Right cardiac atrium (tissue), 1 donor: Measurements from ENCODE around the genes TMEM244 and AKAP7.

GRCh38 chr6:128499376-128499938, 20.9 kb downstream of the PTPRK start:
- PRO-cap: no peak

DNA sequence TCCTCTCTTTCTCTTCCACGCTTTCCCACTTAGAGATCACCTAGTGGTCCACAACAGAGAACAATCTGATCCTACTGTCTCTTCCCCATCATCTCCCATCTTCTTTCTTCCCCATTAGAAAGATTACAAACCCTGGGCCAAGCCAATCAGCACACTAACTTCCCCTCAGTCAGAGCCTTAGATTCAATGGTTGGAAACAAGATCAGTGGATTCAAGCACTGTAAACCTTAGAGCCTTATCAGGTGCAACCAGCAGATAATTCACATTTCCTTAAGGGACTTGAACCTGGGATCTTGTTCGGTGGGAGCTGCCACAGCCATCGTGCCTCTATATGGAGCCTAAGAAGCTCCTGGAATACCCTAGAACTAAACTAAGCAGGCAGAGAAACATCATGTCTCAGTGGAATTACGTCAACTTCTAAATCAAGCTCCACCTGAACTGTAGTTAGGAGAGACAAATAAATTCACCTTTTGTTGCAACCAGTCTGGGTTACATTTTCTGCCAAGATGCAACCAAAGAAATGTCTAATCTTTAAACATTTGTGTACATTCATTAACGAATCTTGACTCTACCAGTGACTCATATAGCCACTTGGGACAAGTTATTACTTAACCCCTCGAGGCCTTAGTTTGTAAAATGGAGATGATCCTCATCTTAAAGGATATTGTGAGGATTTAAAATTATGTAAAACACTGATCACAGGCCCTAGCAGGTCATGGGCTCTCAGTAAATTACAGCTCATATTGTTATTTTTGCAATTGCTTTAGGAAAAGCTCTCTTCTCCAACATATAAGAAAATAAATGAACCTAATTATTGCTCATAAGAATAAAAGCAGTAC, 9.0 kb downstream of the PTPRK start:
- PRO-cap: no peak

GRCh38 chr6:128516522-128516951, 3.9 kb downstream of the PTPRK start:
- PRO-cap: no peak

GRCh38 chr6:128888194-128888733, 5.3 kb downstream of the LAMA2 start:
- PRO-cap: no peak

- PRO-cap: no peak
Observed at GRCh38 chr6:128947416-128948241, 64.7 kb downstream of the LAMA2 start.

DNA sequence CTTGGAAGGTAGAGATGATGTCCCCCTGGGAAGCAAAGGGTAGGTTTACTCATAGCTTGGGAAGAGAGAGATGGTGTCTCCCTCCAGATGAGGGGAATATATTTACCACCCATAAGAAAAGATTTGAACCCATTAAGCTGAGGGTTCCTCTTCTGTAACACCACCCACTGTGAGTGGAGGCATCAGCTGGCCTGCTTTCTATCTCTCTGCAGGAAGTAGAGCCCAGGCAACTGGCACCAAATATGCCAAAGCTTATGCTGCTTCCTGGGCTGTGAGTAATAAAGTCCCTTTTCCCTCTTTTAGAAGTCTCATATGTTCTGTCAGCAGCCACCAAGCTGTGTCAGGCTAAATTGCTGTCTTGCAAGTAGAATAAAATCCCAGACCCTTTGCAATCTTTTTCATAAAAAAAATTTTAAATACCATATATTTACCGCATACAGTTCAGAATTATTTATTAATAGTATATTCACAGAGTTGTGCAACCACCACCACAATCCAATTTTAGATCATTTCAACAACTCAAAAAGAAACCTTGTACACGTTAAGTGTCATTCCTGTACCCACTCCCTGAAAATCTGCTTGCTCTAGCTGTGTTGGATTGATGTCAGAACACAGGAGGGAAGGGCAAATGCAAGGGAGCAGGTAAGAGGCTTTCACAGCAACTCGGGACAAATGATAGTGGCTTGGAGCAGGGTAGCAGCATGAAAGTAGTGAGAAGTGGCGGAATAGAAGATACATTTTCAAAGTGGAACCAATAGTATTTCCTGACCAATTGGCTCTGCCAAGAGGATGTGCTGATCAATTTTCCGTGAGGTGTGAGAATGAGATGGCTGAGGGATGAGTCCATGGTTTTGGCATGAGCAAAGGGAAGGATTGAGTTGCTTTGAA, 241.6 kb downstream of the LAMA2 start:
- PRO-cap: no peak

- PRO-cap: no peak
Observed at GRCh38 chr6:129860653-129861624, at the start of gene TMEM244. TMEM244 (minus strand) TSS chr6:129861315.

DNA sequence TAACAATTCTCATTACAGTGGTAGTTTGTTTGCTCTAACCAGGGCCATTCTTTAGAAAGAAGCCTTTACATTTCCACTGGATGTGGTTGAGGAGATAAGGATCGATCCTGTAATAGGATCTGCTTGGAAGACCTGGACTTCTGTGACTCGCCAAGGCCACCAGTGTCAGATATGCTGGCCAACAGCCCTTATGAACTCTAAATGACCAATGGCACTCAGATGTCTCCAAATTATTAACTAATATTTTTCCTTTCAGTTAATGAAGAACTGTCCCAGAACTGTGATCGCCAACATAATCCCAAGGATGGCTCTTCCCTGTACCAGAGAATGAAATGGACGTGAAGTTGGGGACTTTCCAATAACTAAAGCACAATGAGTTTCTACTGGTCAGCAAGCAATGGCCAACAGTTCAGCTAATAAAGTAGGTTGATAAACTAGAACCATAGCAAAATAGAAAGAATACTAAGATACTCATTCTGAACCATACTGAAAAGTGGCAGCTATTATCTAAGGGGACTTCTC, 7.5 kb downstream of the SMLR1 start:
- PRO-cap: no peak

DNA sequence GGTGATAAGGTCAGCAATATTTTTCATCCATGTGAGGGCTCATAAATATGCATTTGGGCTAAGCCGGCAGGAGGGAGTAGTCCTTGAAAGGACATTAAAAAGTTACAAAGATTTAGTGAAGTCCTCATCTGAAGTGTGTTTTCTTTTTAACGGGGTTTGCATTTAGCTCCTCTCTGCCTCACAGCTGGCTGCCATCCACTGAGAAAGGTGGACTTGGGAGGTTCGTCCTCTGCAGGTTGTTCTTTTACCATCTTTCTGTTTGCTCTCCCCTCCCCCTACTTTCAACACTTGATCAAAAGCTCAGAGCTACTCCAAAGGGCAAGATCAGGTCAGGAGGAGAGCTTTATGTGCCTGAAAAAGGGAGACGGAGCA, 26.2 kb downstream of the SMLR1 start:
- PRO-cap: no peak

DNA sequence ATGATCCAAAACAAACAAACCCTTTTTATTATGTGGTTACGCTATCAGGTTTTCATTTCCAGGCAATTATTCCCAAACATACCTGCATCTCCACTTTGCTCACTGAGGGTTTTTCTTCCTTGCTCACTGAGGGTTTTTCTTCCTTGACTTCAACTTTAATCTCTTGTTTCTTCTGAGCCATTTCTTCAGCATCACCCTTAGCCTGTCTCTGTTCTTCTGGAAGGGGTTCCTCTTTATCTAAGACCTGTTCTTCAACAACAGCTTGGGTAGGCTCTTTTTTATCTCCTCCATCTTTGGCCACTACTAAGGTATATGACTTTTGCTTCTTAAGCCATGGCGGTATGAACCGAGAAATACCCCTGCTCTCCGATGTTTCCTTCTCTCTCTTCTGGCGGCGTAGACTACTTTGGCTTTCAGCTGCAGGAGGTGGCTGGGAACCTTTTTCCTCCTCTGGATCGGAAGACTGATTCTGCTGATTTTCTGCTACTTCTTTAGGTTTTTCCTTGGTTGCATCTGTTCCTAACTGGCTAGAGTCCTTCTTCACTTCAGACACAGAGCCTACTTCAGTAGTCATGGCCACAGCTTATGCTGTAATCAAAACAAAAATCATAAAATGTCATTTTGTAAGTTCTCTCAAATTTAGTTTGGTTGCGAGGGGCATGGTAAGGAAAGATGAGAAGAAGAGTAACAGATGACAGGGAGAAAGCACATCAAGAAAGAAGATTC, 107.0 kb downstream of the EPB41L2 start:
- PRO-cap: no peak

- PRO-cap: no peak
Observed at GRCh38 chr6:131023892-131024303, 39.1 kb downstream of the EPB41L2 start.

DNA sequence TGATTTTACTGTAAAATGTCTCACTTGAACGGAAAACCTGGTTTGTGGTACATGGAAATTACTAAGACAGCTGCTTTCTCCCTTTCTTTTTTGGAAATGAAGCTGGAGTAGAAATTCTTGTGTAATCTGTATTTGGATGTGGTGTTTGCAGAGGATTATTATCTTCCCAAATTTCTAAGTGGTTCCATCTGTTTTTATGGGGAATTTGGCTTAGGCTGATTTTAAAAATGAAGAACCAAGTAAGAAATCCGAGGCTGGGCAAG, 20.3 kb downstream of the EPB41L2 start:
- PRO-cap: no peak

DNA sequence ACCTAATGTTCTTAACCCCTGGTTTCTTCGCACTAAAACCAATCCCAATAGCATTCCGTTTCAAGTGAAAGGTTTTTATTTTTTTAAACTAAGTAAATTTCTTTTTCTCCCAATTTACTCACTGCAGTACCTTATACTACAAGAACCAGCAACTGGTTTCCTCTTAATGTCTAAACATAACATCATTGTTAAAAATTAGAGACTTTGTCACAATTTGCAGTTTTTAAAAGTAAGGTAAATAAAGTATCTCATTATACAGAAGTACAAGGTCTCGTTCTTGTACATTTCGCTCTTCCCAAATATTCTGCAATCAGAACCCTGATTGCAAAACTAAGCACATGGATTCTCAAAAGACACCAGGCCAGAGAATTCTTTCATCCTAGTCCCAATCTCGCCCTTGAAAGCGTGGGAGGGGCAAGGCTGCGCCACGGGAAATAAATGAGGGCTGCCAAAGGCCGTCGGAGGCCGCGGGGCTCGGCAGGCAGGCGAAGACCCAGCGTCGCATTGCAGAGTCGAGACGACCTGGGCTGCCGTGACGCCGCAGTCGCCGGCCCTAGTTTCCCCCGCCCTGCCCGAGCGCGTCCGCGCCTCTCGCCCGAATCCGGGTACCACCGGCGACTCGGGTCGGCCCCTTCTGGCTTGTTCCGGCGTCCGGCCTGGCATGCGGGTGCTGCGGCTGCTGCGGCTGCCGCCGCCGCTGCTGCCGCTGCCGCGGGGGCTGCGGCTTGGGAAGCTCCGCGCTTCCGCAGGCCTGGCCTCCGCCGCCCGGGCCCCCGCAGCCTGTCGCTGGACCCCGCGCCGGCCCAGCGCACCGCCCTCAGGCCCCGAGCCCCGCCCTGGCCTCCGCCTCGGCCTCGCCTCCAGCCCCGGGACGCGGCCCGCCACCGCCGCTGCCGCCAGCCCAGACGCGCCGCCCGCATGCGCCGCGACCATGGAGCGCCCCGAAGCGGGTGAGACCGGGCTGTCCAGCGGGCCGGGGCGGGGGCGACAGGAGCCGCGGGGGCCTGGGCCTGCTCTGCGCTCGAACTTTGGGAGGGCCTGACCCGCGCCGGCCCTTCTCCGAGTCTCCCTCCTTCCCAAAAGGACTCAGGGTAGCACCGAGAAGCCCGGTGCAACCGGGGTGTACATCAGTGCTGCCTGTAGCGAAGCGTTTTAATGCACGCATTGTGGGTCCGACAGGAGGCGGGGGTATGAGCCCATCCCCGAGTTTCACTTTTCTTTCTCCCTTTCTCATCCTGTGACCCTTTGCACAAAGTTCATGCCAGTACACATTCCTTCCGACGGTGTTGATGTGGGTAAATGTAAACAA, at the start of gene AKAP7:
AKAP7 (plus strand) TSS at position 635 of the 1,309 bp plus-strand sequence.
- PRO-cap: bidirectional peak, plus-strand start at position 464 of the sequence, minus-strand start at position 524 of the sequence; bidirectional peak, plus-strand start at position 642 of the sequence, minus-strand start at position 727 of the sequence

DNA sequence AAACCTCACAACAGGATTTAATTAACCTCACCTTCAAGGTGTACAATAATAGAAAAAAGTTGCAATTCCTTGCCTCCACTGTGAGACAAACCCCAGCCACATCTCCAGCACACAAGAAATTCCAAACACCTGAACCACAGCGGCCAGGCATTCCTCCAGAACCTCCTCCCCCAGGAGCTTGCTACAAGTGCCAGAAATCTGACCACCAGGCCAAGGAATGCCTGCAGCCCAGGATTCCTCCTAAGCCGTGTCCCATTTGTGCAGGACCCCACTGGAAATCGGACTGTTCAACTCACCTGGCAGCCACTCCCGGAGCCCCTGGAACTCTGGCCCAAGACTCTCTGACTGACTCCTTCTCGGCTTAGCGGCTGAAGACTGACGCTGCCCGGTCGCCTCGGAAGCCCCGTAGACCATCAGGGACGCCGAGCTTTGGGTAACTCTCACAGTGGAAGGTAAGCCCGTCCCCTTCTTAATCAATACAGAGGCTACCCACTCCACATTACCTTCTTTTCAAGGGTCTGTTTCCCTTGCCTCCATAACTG, 190.3 kb downstream of the AKAP7 start:
- PRO-cap: no peak

DNA sequence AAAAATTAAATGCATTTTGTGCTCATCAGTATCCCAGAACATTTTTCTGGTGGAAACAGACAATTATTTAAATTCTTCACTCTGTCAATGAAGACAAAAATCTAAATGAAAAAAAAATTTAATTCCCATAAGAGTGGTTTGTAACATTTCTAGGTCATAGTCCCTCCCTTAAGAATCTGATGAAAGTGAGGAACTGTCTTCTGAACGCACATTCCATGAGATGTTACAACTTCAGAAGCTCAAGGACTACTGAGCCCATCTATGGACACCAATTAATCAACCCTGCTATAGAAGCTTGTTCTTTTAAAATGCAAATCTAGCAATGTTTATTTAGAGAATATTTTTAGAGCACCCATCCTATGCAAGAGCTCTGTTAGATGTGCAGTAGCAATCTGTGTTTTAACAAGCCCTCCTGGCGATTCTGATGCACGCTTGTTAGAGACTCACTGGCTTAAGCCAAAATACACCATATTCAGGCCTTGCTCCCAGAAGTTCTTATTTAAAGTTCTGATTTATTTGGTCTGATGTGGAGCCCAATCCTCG, 21.2 kb upstream of the ARG1 start:
- PRO-cap: no peak

DNA sequence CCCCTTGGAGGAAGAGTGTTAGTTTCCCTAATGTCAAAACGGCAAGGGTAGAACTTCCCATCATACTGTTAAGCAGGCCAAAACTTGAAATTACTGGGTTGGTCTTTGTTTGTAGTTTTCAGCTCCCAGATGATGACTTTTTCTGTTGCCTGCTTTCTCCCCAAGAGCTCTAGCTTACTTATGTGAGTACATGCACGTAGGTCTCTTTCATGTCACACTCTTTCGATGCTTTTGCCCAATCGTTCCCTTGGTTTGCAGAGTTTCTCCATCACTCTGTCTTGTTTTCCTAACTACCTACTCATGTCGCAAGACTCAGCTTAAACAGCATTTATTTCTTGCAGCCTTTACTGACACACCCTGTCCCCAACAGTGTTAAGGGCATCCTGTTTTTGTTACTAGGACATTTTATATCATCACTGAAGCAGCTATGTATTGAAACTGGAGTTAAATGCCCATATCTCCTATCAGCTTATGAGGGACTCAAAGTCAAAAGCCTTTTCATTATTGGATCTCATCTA, 2.8 kb downstream of the ARG1 start:
- PRO-cap: no peak

DNA sequence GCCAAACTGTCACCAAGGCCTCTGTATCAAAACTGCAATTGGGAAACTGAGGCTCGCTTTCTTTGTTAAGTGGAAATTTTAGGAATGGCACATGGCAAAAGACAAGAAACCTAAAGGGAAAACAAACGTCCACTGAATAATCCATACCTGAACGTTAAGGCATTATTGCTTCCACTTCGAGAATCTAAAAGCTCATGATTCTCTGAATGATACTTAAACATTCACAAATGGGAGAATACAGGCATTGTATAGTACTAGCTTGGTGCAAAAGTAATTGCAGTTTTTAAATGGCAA, 7.1 kb downstream of the ARG1 start:
- PRO-cap: no peak

- PRO-cap: no peak
Observed at GRCh38 chr6:131849135-131849653, 41.4 kb downstream of the ENPP1 start.

DNA sequence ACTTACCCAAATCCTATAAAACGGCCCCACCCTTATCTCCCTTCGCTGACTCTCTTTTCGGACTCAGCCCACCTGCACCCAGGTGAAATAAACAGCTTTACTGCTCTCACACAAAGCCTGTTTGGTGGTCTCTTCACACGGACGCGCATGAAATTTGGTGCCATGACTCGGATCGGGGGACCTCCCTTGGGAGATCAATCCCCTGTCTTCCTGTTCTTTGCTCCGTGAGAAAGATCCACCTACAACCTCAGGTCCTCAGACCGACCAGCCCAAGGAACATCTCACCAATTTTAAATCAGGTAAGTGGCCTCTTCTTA, 49.4 kb downstream of the CCN2 start:
- PRO-cap: no peak

DNA sequence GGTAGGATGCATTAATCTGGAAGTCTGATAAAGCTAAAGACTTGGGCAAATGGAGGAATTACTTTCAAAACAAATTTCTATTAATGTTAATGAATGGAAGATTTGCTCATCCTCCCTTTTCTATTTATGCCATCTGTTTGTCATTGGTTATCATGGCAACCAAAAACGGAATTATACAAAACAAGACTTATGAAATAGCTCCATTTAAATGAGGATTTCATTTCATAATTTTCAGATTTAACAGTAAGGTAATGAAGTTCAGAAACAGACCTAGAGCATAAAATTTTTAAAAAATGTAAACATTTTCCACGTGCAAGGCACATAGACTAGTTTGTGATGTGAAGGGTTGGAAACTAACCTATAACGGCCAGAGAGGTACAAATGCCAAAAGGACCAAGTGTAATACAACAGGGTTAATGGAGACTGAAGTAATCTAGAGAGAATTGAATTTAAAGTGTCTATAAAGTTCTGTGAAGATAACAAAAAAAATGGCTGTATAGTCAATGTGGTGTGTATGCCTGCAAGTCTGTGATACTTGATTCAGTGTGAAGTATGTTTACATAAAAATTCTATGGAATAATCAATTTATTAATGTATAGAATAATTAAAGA, 3.6 kb downstream of the CCN2 start:
- PRO-cap: no peak